Sigmoid colon (tissue), 4 donors: Measurements from ENCODE around the gene RNF113B.

GRCh38 chr13:98177038-98177389 lies at the start of gene RNF113B:
Gene RNF113B (minus strand): TSS chr13:98177269.
- PRO-cap, result no peak
- RAMPAGE, long total RNA, 4 experiments, result no peak in any of the 4 experiments

DNA sequence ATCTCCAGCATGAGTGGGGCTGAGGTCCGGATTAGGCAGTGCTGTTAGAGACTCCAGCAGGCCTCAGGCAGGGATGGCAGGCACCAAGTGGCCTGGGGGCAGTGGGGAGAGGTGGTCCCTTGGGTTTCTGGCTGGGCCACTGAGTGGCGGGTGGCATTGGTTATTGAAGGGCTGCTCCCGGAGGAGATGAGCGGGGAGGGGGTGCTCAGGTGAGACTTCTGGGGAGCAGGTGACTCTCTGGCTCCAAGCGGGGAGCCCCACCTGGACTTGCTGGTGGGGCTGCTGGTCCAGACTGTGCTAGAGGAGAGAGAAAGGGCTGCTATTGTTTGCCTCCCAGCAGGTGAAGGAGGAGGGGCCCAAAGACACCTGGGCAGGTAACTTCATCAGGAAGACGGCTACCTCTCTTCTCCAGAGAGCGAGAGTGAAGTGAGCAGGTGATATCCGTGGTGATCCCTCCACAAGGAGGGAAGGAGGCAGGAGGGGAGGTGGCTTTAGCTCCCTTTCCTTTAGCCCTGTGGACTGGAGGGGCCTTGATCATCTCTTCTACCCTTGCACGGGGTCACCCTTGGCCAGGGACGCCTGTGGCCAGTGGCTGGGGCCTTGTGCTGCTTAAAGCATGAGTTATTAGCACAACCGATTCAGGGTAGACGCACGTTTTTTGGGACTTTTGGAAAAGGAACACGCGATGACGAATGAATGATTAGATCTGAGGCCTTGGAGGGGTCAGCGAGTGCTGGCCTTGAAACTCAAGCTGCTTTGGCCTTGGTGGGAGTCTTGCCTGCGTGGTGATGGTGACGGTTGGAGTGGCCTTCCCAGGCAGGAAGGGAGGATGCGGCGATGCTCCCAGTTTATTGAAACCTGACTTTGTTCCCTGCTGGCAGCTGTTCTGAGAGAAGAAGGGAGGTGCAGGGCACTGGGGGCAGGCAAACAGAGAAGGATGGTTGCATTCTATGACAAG lies 62.8 kb upstream of the RNF113B start:
- PRO-cap, result no peak
- RAMPAGE, long total RNA, 4 experiments, result no peak in any of the 4 experiments

DNA sequence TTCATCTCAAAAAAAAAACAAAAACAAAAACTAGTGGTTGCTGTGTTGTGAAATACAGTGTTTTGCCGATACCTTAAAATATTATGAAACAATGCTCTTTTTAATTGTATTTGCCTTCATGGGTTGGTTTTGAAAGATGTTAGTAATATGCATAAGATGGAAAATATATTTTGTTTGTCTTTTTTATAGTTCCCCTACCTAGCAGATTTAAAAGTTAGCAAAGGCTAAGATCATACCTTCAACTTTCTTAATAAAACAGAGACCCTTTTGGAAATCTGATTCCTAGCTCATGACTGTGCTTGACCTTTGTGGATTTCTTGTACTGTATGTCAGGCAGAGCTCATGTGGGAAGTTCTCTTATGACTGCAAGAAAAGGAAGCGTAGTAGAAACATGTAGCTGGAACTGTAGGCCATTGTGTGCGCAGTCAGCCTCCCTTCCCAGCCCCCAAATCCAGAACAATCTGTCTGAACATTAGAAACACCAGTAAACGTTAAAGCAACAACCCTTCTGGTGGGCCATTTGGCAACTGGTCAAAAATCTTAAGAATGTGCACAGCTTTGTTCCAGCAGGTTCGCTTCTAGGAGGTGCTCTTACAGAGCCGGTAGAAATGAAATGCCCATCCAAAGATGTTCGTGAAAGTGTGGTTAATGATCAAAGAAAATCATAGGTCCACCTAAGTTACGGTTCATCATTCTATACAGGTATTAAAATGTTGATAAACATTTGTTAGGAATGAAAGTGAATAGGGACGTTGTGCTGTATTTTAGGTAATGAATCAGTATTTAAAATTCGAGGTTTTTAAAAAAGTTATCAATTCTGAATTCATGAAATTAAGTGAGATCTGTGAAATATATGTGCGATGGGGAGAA lies 78.7 kb upstream of the RNF113B start:
- PRO-cap, result no peak
- RAMPAGE, long total RNA, 4 experiments, result no peak in any of the 4 experiments

GRCh38 chr13:98390518-98391076 lies 186.3 kb downstream of the STK24 start:
- PRO-cap, result no peak
- RAMPAGE, long total RNA, 4 experiments, result no peak in any of the 4 experiments

GRCh38 chr13:98394863-98395472 lies 181.9 kb downstream of the STK24 start:
- PRO-cap, result no peak
- RAMPAGE, long total RNA, 4 experiments, result no peak in any of the 4 experiments

- PRO-cap, result no peak
- RAMPAGE, long total RNA, 4 experiments, result no peak in any of the 4 experiments
These were observed 160.5 kb downstream of the STK24 start for GRCh38 chr13:98416085-98417100.

DNA sequence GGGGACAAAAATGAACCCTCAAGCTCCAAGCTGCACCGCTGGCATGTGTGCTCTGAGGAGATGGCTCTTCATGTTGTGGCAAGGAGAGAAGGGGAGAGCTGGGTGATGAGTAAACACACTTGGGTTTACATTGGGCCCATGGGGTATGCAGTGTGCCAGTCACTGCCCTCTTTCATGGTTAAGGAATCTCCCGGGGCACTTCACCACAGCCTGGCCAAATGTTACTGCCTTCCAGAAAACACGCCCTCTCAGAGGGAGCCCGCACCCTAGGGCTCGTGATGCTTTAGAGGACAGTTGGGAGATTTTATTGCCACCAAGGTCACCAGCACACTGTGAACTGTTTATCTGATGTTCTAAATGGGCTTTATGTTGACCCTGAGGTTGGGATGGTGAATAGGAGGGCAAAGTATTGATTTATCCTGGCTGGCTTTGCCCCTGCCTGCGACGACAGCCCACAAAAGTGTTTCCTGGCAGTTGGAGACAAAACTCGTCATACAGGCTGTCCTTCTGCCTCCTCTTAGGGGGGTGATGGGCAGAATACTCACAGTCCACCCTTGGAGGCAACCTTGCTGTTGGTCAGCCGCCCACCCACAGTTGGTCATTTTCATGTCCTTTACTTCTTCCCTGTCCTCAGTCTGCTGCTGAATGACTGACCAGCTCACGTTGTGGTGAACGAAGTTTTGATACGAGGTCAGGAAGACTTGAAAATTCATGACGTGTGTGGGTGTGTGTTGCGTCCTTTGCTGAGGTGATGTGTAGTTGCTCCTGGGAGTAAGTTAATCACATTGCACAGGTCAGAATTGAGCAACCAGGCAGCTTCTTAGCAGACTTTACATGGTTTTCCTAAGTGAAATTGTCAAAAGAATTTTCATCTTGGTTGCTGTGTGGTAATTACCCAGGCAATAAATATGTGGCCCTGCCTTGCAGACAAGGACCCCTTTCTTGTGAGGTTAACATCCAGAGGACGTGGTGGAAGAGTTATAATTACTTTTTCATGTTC lies 156.8 kb downstream of the STK24 start:
- PRO-cap, result no peak
- RAMPAGE, long total RNA, 4 experiments, result no peak in any of the 4 experiments

DNA sequence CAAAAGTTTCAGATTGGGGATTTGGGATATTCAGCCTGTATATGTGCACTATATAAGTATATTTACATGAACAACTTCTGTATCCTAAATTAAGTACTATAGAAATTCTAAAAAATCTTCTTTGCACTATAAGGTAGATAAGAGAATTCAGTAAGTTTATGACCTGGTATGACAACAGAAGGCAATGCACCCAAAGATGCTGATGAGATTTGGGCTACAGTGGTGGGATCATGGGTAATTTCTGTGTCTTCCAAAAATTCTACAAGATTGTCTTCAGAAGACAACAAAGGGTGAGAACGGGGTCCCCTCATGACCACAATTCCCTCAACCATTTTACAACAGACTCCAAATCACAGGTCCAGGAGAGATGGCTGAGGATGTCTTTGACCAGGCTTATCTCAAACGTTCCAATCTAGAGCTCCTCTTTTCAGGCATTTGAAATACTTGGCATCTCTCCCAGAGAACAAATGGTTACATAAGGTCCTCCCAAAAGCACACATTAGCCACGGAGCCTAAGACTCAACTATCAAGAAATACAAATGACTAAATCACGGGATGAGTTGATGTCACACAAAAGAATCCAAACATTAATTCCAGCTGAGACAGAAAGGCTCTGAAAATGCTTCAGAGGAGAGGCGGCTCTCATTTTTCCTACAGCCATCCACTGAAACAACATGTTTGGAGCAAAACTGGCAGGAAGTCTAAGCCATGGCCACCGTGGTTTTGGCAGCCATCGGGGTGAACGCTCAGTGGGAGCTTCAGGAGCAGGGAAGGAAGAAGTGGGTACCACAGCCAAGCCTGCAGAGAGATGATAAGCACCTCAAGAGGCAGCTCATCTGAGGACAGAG lies 122.7 kb downstream of the STK24 start:
- PRO-cap, result unidirectional peak, plus-strand start at position 616 of the sequence
- RAMPAGE, long total RNA, 4 experiments, result no peak in any of the 4 experiments

- PRO-cap, result no peak
- RAMPAGE, long total RNA, 4 experiments, result no peak in any of the 4 experiments
These were observed 104.8 kb downstream of the STK24 start for GRCh38 chr13:98471943-98472573.

DNA sequence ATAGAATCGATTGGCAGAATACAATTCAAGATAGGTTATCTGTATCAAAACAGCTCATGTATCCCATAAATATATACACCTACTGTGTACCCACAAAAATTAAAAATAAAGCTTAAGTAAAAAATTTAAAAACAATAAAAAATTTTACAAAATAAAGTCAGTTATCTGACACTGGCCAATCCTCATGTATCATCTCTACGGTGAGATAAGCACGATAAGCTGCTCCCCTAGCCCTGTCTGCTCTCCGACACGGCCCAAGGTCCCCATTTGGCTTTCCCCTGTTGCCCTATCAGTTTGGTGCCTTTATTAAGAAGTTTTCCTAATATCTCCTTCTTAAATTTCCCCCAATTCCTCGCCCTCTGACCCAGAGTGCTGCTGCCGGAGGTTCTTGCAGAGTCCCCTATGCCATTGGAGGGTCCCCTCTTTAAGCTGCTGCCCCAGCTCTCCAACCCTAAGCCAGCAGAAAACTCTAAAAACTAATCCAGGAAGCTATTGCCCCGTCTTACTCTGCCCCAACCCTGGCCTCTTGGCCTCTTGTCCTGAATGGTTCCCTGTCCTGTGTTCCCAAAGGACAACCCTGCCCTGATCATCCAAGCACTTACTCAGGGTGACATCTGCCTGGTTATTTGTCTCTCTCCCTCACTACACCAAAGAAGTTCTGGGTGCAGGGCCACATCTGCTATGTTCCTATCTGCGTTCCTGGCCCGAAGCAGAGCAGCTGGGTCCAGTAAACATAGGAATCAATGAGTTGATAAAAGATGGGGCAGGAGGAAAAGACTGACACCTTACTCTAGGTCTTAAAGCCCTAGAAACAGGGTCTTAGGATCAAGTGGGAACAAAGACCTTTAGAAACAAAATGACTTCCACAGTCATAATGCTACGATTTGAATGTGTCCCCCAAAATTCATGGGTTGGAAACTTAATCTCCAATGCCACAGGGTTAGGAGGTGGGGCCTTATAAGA lies 75.1 kb downstream of the STK24 start:
- PRO-cap, result no peak
- RAMPAGE, long total RNA, 4 experiments, result no peak in any of the 4 experiments

GRCh38 chr13:98502997-98503434 lies 73.9 kb downstream of the STK24 start:
- PRO-cap, result no peak
- RAMPAGE, long total RNA, 4 experiments, result no peak in any of the 4 experiments

- PRO-cap, result no peak
- RAMPAGE, long total RNA, 4 experiments, result no peak in any of the 4 experiments
These were observed 50.8 kb downstream of the STK24 start for GRCh38 chr13:98525830-98526883.

DNA sequence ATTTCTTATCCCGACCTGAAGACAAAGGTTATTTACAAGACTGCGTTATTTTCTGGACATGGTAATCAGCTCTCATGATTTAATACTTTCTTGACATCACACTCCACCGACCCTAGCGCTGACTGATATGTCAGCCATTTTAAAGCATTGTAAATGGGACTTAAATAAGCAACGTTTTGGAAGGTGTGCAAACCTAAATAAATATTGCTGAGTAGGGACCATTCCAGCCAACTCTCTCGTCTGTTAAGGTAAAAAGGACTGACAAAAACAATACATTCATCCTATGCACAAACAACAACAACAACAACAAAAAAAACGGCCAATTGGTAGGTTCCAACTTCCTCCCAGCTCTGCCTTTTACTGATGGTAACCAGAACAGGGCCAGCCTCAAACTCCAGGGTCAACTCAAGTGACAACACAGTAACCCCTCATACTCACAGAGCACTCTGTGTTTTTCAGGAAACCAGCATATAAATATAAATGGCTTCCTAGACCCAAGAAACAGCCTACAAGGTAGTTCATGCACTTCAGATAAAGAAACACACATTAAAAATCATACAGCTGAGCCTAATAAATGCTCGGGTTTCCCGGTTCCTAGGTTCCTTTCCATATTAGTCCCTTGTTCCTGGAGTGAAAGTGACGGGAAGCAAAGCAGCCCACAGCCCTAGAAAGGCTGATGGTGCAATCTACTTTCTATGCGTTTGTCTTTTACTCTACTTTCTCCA lies 34.7 kb downstream of the STK24 start:
- PRO-cap, result no peak
- RAMPAGE, long total RNA, 4 experiments, result no peak in any of the 4 experiments

DNA sequence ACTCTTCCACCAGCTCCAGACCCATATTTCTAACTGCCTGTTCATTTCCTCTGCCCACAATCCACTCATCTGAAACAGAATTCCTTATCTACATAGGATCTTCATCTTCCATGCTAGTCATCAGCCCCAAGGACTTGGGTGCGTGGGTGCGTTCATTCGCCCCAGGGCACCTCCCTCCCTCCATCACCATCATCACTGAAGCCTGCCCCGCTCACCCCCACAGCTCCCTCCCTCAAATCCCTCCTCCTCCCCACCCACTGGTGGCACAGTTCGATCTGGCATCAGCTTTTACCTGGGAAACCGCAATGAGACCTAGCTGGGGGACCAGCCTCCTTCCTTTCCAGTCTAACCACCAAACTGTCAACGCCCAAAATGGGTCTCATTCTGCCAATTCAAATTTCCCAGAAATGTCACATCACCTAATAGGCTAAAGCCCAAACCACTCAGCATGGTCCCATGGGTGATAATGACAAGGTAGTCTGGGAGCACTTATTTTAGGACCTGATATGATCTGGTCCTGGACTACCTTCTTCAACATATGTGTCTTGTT lies 19.6 kb downstream of the STK24 start:
- PRO-cap, result no peak
- RAMPAGE, long total RNA, 4 experiments, result no peak in any of the 4 experiments

GRCh38 chr13:98557860-98558629 lies 18.9 kb downstream of the STK24 start:
- PRO-cap, result no peak
- RAMPAGE, long total RNA, 4 experiments, result no peak in any of the 4 experiments

DNA sequence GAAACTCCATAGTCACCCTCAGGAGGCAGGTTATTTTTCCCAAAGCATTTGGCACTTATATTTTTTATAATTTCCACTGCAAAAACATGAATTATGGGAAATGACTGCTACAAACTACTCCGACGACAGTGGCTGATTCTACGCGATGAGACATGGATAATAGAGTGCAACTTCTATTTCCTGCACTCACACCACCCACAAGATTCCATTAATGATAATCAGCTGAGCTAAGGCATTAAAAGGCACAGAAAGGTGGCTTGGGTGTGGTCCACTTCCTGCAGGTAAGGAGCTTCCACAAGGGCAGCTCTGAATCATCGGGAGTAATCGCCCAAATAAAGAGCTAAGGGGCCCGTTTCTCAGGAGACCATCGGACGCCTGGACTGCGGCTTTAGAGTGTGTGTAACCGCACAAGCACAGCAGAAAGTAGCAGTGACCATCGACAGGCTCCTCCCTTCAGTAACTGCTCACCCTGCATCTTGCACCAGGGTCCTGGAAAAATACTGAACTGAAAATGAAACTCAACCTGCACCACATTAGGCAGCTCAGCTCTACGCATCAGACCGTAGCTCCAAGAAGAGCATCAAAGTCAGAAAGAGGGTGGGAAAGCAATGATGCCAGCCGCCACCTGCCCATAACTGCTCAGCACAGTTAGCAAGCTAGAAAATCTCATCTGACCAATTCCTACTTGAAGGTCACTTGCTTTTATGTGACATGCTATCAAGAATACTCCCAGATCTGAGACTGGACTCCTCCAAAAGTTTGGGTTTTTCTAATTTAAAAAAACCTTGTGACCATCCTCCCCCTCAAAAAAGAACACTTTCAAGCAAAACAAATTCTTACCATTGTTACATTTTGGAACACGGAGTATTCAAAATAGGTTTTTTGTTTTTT lies 5.9 kb downstream of the STK24 start:
- PRO-cap, result no peak
- RAMPAGE, long total RNA, 4 experiments, result no peak in any of the 4 experiments

GRCh38 chr13:98648073-98648579 lies 71.2 kb upstream of the STK24 start:
- PRO-cap, result no peak
- RAMPAGE, long total RNA, 4 experiments, result no peak in any of the 4 experiments

DNA sequence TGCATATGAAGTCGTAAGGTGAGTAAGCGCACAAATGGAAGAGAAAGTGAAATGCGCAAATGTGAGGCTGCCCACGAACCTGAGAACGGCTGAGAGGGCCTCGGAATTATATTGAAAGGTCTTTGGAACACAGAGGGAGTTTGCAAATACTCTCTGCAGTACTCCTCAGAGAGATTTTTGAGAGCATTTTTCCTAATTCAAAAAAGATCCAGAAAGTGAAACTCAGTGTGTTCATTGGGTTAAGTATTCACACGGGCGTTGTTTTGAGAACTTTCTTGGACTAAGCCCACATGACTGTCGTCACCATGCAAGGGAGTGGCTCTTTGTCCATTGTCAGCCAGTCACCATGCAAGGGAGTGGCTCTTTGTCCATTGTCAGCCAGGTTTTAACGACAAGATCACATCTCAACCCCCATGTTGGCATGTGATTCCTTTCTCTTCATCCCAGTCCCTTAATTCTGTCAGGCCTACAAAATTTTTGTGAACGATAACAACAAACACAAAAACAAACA lies 81.2 kb upstream of the STK24 start:
- PRO-cap, result no peak
- RAMPAGE, long total RNA, 4 experiments, result no peak in any of the 4 experiments

DNA sequence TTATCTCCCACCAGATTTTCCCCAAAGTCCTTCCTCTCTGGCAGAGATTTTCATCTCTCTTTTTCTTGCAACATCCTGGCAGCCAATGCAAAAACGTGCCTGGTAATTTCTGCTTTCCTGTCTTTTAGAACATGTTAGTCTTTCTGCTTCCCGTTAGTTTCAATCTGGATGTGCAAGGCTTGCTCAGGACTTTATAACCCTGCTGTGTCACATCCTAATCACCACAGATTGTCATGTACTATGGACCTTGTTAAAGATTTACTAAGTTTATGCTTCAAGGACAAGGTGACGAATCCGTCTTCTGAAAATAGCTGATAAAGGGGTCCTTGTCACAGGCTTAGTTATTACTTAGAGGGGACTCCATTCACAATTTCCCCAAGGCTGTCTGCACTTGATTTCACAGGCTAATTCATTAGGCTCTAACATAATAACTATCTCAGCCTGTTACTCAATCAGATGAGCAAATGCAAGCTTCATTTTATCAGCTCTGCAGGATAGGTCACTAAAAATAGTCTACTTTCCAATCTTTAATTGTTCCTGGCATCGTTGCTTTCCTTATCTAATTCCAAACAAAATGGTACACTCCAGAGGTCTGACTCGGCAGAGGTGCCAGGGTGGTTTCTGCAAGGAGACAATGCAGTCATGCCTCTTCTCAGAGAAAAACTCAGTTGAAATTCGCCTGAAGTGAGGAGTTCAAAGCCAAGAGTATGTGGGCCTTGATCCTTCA lies 69.6 kb upstream of the SLC15A1 start:
- PRO-cap, result no peak
- RAMPAGE, long total RNA, 4 experiments, result no peak in any of the 4 experiments

DNA sequence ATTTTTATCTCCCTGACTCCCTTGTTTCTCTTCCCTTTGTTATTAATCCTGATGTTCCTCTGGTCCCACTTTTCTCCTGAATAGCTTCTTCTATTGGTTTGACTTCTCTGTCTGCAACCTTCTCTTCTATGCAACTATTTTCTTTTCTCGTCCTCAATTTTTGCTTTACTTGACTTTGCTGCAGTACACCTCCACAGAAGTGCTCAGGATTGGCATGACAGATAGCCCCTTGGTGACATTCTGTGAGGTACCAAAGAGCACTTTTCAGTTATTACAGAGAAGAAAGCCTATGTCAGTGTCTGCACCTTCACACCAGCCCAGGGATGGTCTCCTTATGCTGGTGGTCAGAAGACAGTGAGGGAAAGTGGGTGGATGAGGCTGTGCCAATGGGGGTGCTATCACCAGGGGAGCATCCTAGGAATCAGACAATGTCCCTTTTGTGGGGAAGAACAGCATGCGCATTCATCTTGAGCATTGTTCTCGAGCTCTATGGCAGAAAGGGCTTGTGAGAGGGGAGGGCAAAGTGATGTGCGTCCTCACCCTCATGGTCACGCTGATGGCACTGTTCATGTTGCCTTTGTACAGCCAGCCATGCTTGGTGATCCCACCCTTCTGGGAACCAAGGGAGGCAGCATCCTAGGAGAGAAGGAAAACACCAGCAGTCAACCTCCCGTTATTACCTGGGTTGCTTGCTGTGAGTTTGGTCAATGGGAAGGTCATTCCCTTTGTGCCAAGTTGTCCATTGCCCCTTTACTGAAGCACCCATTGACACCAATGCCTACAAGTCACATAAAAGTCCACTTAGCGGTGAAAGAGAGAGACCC lies 56.1 kb downstream of the DOCK9 start:
- PRO-cap, result no peak
- RAMPAGE, long total RNA, 4 experiments, result no peak in any of the 4 experiments